ENCODE measurements around the gene UBALD2.

DNA sequence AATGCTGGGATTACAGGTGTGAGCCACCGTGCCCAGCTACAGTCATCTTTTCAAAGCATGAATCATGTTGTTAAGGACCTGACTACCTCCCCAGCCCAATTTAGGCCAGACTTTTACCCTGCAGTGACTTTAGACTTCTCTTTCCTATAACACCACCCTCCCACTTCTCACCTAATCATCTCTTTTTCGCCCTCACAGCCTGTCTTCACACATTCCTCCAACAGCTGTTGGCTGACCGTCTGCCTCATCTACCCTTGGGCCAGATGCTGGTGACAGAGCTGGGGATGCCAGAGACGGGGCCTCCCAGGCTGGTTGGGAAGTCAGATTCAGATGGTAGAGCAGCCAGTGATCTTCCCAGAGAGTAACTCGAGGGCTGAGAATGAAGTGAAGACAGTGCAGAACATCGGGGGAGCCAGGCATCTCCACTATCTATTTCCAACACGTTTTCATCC lies 19.2 kb downstream of the MYO15B start:
- RRBS, result no CpG with 5 or more reads among the region's 7 CpGs

- RRBS, result no CpG with 5 or more reads among the region's 21 CpGs
Measured at GRCh38 chr17:75615246-75616086, 17.8 kb upstream of the SMIM5 start.

DNA sequence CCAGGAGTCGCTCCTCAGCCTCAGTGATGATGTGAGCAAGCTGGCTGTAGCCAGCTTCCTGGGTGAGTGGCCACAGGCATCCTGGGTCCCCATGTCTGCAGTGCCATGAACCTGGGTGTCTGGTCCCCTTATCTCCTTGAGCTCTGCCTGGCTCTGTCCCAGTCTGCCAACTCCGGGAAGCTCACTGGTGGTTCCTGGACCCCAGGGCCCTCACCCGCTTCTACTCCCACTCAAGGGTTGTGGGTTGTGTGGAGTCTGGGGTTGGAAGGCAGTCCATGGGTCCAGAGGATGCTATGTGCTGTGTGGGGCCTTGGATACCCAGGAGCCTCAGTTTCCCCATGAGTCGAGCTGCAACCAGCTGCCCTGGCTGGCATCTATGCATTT lies 11.7 kb upstream of the SMIM5 start:
- RRBS, result no CpG with 5 or more reads among the region's 4 CpGs

- RRBS, result no CpG with 5 or more reads among the region's 12 CpGs
Measured at GRCh38 chr17:75641279-75641852, 4.7 kb upstream of the SMIM6 start.

GRCh38 chr17:75666796-75666967 lies 272 bp downstream of the RECQL5 start:
- RRBS, result no CpG with 5 or more reads among the region's 9 CpGs

GRCh38 chr17:75694455-75695070 lies 26.7 kb upstream of the ITGB4 start:
- RRBS, result no CpG with 5 or more reads among the region's 19 CpGs

DNA sequence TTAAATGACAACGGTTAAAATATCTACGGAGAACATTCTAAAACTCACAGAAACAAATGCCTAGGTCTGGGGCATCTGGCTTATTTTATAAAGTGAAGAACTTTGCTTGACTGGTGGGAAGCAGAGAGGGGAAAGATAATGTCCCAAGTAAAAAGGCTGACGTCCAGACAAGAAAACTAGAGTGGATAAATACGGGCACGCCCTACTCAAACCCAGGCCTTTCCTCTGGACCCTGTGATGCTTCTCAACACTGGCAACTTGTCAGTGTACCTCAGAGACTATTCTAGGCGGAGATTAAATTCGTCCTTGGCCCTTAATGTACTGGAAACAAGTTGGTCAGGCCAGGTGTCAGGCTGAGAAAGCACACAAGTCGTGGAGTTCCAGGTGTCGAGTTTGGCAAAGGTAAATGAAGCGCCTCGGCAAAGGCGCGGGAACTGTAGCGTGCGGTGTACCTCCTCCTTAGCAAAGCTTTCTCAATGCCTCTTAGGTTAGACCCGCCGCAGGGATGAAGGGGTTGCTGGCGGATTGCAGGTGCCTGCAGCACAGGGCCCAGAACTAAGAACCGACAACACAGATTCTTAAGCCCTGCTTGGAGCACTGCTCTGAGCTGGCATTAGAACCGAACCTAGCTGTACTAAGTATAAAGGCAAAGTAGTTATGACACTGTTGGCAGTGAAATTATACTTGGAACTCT lies 665 bp upstream of the UNK start:
- RRBS, result no CpG with 5 or more reads among the region's 20 CpGs

- RRBS, result no CpG with 5 or more reads among the region's 7 CpGs
Measured at GRCh38 chr17:75785812-75786423, 1.3 kb downstream of the UNK start.

DNA sequence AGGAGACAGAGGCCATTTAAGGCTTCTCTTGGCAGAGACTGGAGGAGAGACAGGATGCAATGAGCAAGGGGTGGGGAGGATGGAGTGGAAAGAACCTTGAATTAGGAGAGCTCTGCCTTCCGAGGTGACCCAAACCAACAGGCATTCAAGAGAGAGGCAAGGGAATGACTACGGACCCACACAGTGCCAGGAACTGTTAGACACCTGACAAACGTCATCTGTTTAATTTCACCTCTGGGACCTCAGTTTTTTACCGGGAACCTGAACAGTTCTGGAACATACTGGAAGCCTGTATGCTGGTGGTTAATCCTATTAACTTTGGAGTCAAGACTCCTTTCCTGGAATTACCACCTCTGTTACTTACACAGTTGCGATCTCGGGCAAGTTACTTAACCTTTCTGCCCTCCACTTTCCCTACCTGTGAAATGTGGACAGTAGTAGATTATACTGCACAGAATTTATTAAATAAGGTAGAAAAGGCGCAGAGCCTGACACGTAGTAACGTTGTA lies 693 bp downstream of the WBP2 start:
- RRBS, result no CpG with 5 or more reads among the region's 9 CpGs

DNA sequence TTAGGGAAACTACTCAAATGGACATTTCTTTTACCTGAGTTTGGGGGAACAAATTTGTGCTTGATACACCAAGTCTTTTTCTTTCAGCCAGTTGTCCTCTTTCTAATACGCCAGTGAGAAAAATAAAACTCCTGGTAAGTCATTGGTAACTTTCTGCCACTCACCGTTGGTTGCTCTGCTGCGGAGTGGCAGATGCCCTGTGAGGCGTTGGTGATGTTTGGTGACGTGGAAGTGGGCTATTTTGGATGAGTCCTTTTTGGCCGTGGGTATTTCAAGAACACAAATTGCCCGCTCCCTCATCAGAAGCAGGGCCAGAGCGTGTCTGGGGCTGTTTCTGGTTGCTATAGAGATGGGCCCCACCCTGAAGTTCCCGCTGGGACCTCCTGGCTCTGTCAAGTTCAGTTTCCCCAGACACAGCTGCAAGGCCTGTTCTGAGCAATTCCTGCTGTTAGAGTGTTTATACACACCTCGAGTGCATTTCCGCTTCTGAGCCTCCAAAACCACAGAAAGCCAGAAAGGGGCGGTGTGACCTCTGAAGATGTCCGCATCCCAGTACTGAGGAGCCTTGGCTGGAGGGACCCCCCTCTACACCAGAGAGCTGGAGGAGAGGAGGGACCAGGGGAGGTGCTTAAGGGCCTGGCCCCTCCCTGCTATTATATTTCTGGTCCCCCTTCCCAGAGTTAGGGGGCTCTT lies 9.2 kb upstream of the WBP2 start:
- RRBS, result no CpG with 5 or more reads among the region's 13 CpGs

DNA sequence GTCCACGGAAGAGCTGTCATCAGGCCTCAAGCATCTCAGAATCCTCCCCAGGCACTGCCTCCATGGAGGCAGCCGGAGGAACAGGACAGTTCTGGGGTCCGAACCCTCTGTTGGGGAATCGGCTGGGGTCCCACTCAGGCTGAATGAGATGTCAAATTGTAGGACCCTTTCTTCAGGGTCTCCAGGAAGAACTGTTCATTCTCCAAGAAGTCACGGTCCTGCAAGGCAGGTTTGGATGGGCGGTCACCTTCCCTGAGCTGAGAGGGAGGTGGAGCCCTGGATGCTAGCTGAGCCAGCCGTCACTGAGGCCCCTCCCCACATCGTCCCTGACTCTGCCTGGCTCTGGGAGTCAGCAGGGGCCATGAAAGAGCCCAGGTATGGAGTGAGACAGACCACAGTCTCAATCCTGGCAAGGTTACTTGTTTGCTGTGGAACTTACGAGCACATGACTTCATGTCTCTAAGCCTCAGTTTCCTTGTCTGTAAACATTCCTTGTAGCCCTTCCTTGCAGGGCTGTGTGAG lies 6.0 kb upstream of the MRPL38 start:
- RRBS, result no CpG with 5 or more reads among the region's 9 CpGs

- RRBS, result no CpG with 5 or more reads among the region's 17 CpGs
Measured at GRCh38 chr17:76063691-76064511, 8.4 kb downstream of the SRP68 start.

GRCh38 chr17:76265029-76265794 lies at the start of gene UBALD2:
UBALD2 (plus strand) TSS chr17:76265348.
- RRBS, result 3% methylated on average over 71 of the region's 120 CpGs

DNA sequence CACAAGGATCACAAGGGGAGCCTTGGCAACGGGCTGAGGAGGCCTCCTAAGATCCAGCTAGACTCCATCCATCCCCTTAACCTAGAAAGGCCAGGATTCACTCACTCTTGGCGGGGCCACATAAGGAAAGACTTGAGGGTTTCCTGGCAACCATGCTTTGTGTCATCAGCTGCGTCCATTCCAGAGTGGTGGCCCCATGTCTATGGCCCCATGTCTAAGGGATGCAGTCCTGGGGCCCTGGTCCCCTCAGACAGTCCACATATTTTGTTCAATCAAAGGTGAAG lies 232 bp upstream of the QRICH2 start:
- RRBS, result no CpG with 5 or more reads among the region's 3 CpGs

DNA sequence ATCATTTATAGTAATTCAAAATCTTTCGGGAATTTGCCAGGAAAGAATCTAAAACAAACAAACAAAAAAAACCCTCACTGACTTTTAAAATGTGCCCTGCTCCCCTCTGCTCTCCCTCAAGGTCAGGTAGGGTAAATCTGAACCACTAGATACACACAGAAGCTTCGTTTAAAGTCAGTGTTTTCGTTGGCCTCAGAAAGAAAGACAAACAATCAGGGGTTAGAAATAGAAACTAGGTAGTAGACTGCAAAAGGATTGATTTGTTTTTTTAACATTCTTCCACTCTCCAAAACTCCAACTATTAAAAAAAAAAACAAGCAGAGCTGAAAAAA lies 2.0 kb downstream of the PRPSAP1 start:
- RRBS, result no CpG with 5 or more reads among the region's 3 CpGs

- RRBS, result under 1% methylated on average over 14 of the region's 50 CpGs
Measured at GRCh38 chr17:76385680-76386350, 1.4 kb downstream of the SPHK1 start.

GRCh38 chr17:76398730-76399169 lies 14.3 kb downstream of the SPHK1 start:
- RRBS, result no CpG with 5 or more reads among the region's 15 CpGs

DNA sequence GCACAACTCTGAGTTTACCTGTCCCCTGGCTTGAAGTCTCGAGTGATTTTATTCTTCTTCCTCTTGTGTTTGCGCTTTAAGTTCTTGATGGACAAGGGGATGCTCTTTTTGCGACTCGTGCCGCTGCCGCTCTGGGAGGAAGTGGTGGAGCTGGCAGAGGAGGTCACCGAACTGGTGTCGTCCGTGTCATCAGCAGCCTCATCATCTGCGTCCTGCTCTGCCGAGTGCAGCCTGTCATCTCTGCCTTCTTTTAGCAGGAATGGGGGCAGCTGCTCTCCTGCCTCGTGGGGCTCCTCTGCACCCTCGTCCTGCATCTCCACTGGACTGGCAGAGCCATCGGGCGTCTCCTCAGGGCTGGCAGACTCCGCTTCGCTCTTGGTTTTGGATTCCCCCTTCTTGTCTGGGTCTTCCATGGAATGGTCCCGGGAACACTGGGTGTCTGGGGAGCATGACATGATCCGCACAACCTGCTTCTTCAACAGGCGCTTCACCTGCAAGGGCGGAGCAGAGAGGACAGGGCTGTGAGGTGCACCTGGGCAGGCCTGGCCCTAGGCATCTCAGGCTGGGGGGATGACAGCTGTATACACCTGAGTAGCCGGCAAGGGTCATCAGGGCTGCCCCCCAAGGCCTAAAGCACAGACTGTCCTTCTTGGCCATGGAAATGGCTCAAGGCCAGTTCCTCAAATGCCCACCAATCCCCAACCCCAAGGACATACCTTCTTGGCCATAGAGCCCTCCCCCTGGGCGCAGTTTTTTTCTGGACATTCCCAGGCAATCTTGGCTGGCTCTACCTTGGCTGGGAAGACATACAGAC lies 15.2 kb downstream of the SPHK1 start:
- RRBS, result no CpG with 5 or more reads among the region's 23 CpGs

DNA sequence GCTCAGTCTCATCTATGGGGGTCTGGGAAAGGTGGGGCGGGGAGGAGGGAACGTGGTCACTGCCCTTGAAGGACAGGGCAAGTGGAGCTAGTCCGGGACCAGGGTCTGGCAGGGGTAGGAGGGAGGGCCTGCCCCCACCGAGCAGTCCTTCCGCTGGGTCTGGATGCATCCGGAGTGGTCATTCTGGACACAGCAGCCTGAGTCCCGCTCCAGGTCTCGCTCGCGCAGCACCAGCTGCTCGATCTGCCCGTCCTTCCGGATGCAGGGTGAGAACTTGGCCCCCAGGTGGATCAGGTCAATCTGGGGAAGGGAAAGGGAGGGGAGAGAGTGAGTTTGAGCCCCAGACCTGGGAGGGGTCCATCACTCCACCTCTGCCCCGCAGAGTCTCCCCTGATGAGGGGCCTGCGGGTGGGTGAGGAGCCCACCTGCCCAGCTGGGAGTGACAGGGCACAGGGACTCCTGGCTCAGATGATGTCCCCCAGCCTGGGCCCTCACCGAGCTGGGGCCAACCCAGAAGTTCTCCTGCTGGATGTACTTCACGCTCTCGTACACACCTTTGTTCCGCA lies 6.9 kb downstream of the AANAT start:
- RRBS, result 92% methylated on average over 8 of the region's 19 CpGs